Bronchial epithelial cell (primary cell): ENCODE results near the gene GRK4.

- RRBS, 2 experiments, result 1 to 2% methylated on average over 20 to 21 of the region's 47 CpGs
Measured at GRCh38 chr4:2844131-2844891, 667 bp downstream of the ADD1 start.

DNA sequence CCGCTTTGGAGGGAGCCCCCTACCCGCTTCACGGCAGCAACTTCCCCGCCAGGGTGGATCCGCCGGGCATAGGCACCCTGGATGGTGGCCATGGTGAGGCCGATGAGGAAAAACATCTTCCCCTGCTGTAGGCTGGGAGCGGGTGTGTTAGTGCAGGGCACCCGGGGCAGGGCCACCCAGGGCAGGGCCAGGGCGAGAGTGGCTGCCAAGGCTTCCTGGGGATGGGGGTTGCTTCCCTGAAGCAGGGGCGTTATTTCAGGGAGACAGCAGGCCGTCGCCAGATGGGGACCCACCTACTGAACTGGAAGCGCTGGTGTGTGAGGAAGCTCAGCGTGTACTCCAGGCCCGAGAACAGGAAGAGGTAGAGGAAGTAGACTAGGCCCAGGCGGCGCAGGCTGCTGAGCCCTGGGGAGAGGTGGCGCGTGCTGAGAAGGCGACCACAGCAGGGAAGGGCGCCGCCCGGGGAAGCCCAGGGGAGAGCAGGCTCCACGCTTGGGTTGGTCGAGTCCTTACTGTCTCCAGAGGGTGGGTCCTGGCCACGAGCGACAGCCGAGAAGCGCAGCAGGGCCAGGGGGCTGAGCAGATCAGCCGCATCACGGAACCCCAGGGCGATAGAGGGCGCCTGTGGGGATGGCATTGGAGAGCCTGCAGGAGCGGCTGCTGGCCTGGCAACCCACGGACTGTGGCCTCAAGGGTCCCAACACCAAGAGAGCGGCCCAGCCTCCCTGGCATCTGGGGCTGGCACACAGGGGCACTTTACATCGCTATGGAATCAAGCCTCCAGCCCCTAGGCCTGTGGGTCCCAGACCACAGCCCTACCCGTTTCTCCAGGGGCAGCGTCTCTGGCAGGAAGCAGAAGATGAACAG lies 2.9 kb downstream of the MFSD10 start:
- RRBS, 2 experiments, result 56 to 70% methylated on average over 3 of the region's 40 CpGs

DNA sequence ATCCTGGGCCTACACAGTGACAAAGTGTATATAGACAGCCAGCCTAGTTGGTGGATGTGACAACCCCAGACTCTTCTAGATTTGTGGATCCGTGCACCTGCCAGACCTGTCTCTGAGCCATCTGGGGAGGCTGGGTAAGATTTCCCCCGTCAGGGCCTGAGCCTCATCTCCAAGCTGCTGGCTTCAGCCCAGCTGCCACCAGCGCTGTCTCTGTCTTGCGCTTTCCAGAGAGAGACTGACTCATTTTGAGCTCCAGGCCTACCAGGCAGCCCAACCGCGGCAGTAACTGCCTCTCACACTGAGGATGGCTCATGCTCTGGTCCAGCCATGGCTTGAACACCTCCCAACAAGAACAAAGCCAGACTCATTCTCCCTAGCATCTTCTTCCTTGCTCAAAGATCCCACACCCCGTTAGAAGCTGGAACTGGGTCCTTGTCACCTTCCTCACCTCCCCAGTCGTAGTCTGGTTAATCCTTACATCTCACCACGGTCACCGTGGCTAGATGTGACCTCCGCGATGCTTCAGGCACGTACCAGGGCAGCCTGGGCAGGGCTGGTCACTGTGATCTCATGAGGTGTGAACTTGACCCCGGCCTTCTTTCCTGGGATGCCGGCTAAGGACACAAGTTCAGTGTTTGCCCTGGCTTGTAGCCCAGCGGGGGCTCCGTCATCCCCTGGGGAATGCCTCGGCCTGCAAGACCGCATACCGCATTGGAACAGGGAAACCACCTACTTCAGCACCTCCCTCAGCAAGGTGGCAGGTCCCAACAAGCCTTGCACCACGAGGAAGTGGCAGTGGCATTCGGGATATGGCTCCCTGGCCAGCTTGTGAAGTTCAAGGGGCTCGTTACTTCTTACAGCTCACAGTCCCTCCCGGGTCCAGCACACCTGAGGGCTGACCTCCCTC lies 2.4 kb upstream of the MFSD10 start:
- RRBS, 2 experiments, result no CpG with 5 or more reads among the region's 24 CpGs

DNA sequence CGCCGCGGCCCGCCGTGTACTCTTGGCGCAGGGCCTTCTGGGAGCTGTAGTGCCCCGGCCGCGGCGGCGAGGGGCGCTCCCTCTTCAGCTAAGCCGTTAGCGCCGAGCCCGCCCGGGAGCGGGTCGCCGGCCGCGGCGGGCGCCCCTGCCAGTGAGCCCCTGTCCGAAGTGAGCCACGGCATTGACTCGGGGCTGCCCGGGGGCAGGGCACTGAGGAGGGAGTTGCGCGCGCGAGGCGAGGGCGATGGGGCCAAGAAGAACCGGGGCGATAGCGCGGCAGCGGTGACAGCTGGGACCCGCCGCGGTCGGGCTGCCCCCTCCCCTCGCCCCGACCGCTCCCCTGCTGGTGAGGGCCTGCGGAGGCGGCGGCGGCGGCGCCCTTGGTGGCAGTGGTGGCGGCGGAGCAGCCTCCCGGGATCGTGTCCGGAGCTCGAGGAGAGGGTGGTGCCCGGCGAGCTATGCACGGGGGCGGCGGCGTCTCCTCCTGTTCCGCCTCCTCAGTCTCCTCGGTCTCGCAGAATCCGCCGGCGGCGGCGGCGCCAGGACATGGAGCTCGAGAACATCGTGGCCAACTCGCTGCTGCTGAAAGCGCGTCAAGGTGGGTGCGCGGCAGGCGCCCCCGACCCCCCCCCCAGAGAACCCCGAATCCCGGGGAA lies at the start of gene GRK4:
Gene GRK4, plus strand, starts transcription at position 47 of the 656 bp plus-strand sequence.
- RRBS, 2 experiments, result under 1 to 1% methylated on average over 37 of the region's 84 CpGs

GRCh38 chr4:3041047-3042248 lies 33.0 kb upstream of the HTT start:
- RRBS, 2 experiments, result 18 to 35% methylated on average over 14 of the region's 71 CpGs

GRCh38 chr4:3082609-3083025 lies 8.1 kb downstream of the HTT start:
- RRBS, 2 experiments, result no CpG with 5 or more reads among the region's 5 CpGs

GRCh38 chr4:3134167-3134877 lies 59.8 kb downstream of the HTT start:
- RRBS, 2 experiments, result no CpG with 5 or more reads among the region's 8 CpGs

GRCh38 chr4:3203862-3204483 lies 45.0 kb upstream of the MSANTD1 start:
- RRBS, 2 experiments, result no CpG with 5 or more reads among the region's 8 CpGs

- RRBS, 2 experiments, result no CpG with 5 or more reads among the region's 16 CpGs
Measured at GRCh38 chr4:3304686-3305221, 11.9 kb downstream of the RGS12 start.

- RRBS, 2 experiments, result no CpG with 5 or more reads among the region's 9 CpGs
Measured at GRCh38 chr4:3342160-3342942, 49.5 kb downstream of the RGS12 start.

DNA sequence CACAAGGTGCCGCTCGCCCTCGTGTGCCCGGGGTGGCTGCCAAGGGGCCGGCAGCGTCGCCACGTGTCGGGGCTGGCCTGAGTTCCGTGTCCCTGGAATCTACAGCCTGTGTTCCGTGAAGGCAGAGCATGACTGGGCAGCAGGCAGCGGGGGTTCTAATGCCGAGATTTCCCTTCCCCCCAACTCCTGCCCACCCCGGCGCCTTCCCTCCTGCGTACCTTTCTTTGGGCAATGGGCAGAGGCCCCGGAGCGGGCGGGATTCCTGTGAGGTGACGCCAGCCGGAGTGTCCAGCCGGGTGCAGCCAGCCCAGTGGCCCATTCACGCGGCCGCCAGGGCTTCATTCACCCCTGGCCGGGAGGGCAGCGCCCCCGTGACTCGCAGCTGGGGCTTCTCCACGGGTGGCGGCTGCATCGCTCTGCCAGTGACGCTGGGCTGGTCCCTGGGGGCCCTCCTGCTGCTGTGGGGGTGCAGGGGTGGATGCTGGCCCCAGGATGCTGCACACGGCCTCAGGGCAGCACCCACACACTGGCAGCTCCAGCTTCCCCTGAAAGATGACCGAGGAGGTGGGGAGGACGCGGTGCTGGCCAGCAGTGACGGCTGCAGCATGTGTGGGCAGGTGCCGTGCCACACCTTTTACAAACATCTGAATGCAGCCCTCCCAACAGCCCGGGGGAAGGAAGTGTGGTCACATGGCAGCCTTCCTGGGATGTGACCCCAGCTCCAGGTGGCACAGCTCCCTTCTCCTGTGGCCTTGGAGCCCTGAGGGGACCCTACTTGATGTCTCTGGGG lies 21.3 kb downstream of the DOK7 start:
- RRBS, 2 experiments, result 2 to 3% methylated on average over 13 of the region's 40 CpGs

DNA sequence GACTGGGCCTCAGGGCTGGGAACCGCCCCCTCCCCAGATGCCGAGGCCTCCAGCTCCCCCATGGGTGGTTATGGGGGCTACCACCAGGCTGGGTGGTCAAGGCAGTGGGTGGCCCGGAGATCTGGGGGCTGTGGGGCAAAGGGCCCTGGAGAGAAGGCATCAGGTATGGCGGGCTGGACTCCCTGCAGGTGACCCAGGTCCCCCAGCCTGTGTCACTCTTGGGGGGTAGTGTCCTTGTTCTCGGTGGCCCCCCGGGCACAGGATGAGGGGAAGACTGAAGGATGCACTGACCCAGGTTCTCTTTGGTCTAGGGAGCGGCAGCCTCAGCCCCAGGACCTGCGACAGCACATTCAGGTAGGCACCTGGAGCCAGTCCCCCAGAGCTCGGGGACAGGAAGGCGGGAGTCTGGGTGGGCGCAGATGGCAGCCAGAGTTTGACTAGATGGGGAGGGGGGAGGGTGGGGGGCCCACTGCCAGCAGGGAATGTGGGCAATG lies 33.5 kb downstream of the DOK7 start:
- RRBS, 2 experiments, result no CpG with 5 or more reads among the region's 11 CpGs

DNA sequence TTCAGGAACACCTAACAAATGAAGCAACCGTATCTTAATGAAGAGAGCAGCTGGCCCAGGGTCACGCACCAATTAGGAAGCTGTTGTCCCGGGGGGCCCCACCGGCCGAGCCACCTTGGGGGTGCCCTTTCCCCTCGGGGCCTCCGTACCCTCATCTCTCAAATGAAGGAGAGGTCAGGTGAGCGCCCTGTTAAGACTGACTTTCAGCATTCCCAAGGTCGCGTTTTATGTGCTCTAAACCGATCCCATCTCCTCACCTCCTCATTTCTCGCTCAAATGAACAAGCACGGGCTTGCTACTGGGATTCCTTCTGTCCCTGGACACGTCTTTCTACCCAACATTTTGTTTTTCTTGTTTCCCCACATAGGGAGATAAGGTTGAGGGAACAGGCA lies 749 bp downstream of the LRPAP1 start:
- RRBS, 2 experiments, result no CpG with 5 or more reads among the region's 14 CpGs

DNA sequence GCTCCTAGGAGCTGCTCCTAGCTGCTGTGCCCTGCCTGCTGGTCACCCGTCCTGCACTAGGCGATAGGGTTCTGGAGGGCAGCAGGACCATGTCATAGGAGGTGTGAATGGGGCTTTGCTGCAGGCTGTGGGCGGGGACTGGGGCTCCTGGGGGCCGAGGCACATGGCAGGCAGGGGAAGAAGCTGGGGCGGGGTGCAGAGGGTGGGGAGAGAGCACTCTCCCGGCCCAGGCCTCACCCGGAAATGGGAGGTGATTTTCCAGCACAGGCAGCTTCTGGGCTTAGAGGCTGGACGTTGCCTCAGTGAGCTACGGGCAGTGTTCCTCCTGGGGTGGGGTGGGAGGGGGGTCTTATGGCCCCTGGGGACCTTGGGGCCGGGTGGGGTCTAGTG lies 98.5 kb upstream of the LRPAP1 start:
- RRBS, 2 experiments, result 0% methylated on average over 1 of the region's 10 CpGs; no CpG with 5 or more reads in 1 of the 2 experiments

- RRBS, 2 experiments, result 71 to 72% methylated on average over 8 of the region's 27 CpGs
Measured at GRCh38 chr4:3744029-3744700, 22.0 kb upstream of the ADRA2C start.

GRCh38 chr4:3759395-3759698 lies 6.8 kb upstream of the ADRA2C start:
- RRBS, 2 experiments, result no CpG with 5 or more reads among the region's 13 CpGs

DNA sequence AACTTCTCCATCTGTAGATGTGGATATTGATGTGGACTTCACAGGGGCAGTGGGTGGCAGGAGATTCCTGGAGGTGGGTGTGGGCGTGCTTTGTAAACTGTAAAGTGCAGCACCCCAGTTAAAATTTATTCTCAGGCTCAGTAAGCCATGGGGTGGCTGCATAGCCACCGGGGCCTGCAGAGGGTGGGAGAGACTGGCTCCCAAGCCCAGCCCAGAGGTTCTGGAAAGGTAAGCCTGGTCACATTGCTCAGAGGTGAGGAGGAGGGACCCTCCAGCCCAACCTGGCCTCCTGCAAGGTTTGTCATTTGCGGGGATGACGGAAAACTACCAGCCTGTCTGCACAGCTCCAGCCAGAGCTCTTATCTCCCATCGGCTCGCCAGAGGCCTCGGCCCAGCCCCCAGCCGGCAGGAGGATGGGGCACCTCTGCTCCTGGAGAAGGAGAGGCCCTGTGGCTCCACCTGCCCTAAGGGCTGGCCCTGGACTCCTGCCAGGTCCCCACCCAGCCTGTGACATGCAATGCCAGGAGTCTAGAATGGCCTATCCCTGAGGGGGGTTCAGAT lies 14.0 kb downstream of the ADRA2C start:
- RRBS, 2 experiments, result no CpG with 5 or more reads among the region's 8 CpGs

DNA sequence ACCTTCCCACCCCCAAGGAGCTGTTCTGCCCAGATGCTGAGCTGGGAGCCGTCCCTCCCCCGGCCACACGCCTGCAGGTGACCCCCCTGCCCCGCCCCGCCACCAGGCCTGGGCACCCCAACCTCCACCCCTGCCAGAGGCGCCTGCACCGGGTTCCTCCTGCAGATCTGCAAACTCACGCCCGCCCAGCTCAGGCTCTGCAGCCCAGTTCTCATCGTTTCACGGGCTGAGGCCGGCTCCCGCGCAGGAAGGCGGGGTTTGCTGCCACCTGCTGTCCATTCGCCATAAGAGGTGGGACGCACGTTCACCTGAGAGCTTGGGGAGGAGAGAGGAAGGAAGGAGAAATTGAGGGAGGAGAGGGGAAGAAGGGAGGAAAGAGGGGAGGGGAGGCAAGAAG lies 114.3 kb downstream of the ADRA2C start:
- RRBS, 2 experiments, result under 1 to 1% methylated on average over 10 of the region's 18 CpGs

DNA sequence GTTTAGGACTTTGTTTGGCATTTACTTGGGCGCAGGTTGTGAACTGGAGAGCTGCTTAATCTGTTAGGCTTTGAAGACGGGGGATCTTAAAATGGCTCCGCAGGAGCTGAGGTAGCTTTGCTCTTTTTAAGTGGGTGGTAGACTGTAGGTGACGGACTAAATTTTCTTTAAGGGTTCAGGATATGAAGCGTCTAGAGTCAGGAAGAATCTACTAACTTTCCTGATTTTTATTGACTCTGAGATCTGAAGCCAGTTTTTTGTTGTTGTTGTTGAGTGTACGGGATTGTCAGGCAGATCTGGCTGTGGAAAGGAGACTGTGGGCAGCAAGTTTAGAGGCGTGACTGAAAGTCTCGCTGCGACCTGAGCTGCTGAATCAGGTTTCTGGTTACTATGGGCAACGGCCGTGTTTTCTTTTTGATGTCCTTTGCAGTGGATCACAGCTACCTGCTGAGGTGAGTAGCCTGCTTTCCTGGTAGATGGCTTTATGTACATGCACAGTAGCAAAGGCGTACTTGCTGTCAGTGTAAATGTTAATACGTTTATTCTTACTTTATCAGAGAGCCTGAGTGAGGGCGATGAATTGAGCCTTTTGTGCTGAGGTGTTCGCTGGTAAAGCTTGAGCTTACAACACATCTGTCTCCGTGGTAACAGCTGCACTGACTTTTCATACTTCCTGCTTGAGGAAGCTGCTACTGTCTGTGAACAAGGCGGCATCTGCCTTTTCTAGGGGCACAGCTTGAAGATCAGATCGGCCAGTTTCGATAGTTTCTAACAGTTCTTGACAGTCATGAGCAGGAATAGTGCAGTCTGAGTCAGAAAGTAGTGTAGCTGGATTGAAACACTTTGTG lies 193.8 kb downstream of the OTOP1 start:
- RRBS, 2 experiments, result no CpG with 5 or more reads among the region's 19 CpGs

- RRBS, 2 experiments, result no CpG with 5 or more reads among the region's 8 CpGs
Measured at GRCh38 chr4:4073481-4074006, 153.2 kb downstream of the OTOP1 start.